Measurements from ENCODE around the genes PRIM1 and RDH16.

GRCh38 chr12:56526659-56527200, 5.1 kb downstream of the RBMS2 start:
- RRBS = no CpG with 5 or more reads among the region's 3 CpGs

DNA sequence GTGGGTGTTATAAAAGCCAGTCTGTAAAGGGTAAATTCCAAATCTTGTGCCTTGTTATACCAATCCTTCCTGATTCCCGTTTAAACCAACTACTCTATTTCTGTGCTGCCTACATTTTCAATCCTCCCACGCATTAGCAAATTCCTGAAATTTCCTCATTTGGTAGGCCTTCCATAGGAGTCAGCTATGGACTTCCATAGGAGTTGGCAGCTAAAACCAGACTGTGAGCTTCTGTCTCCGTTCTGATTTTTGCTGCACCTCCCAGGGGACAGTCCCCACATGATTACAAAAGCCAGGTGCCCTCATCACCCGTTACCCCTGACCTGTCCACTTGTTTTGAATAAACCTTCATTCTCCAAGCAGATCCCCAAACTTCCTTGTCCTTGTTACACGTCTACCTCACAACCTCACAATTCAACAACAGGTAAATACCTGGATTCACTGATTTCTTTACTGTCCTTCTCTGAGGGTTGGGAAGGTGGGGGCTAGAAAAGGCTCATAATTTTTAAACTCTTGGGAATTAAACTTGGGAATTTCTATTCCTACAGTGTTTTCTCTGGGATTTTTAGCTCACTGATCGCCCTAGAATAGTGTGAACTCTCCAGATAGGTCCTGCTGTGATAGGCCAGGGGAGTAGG, 35.6 kb downstream of the BAZ2A start:
- RRBS = no CpG with 5 or more reads among the region's 6 CpGs

DNA sequence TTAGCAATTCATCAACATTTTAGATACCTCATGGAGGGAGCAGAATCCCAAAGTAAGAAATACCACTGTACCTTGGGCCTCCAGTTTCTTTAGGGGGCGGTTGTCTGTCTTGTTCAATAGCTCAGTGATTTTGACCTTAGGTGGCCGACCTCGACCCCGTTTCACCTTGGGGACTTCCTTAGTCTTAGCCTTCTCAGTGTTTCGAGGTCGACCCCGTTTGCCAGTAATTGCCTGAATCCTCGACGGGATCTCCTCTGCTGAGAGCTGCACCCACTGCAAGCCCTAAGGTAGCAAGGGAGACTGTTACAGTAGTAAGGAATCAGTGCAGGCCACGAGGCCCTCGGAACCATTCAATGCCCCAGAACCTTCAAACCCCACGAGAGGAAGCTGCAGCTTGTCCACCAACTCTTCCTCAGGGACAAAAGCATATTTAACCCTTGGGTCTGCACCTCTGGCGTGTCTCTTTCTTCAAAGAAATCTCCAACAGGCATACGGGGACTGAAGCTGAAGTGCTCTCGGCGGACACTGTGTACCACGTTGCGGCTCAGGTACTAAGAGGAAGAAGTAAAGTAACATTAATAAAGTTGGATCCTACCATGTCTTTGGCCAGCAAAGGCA, 20.4 kb downstream of the BAZ2A start:
- RRBS = no CpG with 5 or more reads among the region's 18 CpGs

- RRBS = under 1% methylated on average over 8 of the region's 28 CpGs
Measured at GRCh38 chr12:56629455-56629906, 645 bp downstream of the BAZ2A start.

GRCh38 chr12:56636278-56637542, 6.6 kb upstream of the BAZ2A start:
- RRBS = no CpG with 5 or more reads among the region's 21 CpGs

DNA sequence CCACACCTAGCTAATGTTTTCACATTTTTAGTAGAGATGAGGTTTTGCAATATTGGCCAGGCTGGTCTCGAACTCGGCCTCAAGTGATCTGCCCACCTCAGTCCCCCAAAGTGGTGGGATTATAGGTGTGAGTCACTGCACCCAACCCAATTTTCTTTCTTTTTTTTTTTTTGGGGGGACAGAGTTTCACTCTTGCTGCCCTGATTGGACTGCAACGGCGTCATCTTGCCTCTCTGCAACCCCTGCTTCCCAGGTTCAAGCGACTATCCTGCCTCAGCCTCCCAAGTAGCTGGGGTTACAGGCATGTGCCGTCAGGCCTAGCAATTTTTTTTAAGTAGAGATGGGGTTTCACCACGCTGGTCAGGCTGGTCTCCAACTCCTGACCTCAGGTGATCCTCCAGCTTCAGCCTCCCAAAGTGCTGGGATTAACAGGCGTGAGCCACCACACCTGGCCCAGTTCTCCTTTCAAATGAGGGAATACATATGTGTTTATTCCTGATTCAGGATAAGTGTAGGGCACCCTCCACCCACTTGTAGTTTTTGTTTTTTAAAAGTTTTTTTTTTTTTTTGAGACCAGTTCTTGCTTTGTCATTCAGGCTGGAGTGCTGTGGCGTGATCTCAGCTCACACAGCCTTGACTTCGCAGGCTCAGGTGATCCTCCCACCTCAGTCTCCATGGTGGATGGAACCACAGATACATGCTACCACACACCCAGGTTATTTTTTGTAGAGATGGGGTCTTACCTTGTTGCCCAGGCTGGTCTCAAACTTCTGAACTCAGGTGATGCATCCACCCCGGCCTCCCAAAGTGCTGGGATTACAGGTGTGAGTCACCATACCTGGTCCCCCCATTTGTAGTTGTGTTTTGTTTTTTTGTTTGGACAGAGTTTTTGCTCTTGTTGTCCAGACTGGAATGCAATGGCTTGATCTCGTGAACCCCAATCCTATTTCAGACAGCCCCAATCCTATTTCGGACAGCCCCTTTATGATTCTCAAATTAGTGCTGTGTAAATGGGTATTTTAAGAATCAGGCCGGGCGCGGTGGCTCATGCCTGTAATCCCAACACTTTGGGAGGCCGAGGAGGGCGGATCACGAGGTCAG, 7.5 kb downstream of the PTGES3 start:
- RRBS = no CpG with 5 or more reads among the region's 19 CpGs

DNA sequence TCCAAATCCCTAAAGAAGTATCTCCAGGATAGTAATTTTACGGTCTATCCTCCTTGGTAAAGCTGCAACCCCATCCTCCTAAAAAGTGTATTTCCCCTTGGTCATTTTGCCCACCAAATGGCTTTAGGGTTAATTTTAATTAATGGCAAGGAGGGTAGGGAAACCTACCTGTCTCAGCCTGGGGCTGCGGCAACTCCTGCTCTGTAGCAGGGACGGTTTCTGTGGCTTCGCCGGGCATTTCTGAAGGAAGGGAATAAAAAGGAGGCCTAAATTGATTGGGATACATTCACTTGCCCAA, 866 bp downstream of the NACA start:
- RRBS = no CpG with 5 or more reads among the region's 5 CpGs

DNA sequence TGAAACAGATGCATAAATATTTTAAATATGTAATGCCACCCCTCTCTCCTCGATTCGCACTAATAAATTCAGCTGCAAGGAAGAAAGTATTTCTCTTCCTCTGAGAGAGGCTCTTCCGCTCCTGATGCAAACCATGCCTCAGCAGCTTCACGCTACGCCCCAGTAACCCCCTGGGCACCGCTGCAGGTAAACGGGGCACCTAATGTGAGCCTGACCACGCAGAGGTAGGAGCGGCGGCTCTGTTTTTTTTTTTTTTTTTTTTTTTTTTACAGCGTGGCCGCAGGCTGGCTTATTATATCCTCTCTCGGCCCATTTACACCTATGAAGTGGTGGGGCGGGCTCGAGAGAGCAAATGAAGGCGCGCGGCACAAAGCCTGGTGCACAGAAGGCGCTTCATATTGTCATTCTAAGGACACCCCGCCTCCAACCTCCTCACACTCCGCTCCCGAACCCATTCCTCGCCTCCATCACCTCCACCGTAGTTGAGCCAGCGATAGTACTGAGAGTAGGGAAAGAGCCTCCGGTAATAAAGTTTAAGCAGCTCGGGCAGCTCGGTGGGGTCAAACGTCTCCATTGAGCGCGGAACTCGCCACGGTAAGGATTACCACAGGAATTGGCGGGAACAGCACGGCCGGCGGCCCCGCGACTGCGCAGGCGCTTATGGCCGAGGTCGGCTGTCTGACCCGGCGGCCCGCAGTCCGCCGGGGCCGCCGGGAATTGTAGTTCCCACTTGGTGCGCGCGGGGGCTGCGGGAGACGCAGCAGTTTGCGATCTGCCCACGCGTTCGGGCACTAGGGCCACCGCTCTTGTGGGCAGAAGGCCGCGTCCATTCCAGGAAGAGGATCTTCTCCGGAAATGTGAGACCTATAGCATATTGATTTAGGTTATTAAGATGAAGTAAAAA, at the start of gene PRIM1:
PRIM1 (minus strand) TSS at position 599 of the 904 bp plus-strand sequence.
- RRBS = 2% methylated on average over 9 of the region's 63 CpGs

DNA sequence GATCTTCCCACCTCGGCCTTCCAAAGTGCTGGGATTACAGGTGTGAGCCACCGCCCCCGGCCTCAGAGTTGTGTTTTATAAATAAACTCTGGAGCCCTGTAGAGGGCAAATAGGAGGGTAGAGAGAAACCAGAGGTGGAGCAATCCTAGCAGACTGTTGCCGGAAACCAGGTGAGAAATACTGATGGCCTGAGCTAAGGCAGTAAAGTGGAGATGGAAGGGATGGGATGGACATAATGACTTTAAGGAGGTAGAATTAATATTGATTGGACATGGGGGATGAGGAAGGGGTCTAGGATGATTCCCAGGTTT, 2.6 kb upstream of the HSD17B6 start:
- RRBS = no CpG with 5 or more reads among the region's 4 CpGs

DNA sequence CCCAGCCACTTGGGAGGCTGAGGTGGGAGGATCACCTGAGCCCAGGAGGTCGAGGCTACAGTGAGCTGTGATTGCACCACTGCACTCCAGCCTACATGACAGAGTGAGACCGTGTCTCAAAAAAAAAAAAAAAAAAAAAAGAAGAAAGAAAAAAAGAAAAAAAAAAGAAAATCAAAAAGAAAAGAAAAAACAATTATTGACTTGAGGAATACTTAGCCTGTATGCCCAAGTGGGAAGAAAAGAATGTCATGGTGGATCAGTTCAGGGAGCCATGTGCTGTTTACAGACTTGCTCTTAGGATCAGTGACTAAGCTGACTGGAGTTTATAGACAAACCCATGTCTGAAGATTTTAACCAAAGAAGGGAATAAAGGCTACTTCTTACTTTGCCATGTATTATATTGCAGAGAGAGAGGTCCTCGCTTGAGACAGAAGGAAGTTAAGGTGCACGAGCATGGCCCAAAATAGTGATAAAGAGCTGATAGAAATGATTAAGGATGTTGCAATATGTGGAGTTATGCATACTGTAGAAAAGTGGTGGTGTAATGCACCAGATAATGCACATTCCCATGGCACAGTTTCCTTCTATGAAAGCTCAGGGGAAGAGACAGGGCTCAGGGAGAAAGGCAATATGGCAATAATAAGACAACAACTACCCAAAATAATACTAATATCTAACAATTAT, 969 bp downstream of the HSD17B6 start:
- RRBS = no CpG with 5 or more reads among the region's 4 CpGs

GRCh38 chr12:56932766-56933401, 1.3 kb downstream of the SDR9C7 start:
- RRBS = no CpG with 5 or more reads among the region's 2 CpGs

DNA sequence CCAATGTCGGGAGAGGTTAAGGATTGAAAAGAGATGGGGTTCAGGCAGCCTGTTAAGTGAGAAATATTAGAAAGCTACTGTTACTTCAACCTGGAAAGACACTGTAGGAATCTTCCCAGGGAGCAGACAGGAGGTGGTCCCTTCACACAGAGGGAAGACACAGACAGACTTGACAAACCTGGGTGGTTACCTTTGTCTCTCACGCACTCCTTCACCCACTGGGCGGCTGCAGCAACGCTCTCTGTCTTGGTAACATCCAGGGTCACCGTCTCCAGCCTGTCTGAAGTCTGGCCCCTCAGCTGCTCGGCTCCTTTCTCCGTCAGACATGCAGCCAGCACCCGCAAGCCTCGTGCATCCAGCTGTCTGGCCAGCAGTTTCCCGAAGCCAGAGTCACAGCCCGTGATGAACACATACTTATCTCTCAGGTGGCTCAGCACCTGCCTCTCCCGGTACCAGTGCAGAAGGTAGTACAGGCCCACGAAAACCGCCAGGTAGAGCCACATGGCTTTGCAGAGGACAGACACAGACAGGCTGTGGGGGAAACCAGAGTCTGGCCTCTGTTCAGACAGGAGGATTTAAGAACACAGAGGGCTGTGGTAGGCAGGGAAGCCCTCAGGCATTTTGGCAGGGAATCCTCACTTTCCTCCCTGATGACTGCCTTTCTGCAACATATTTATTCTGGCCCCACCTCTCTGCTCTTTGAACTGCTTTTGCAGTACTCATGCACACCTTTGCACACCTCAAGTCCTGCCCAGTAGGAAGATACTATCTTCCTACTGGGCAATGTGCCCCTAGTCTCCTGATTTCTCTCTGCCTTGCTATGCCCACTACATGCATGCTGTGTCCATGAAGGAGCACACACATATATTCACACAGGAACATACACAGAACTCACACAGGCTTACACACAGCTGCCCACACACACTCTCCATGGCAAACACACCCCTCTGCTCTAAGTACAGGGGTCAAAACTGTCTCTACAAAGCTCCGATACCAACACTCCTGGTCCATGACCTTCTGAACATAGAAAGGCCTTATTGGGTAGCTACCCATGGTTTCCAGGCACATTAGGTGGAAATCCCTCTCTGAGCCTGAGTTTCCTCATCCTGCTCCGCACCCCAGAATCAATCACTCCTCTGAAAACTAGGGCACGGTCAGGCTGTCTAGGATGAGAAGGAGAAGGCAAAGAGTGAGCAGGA, at the start of gene RDH16:
RDH16 (minus strand) TSS at position 649 of the 1,199 bp plus-strand sequence.
- RRBS = no CpG with 5 or more reads among the region's 17 CpGs

- RRBS = no CpG with 5 or more reads among the region's 38 CpGs
Measured at GRCh38 chr12:57077835-57078601, 573 bp downstream of the NEMP1 start.

DNA sequence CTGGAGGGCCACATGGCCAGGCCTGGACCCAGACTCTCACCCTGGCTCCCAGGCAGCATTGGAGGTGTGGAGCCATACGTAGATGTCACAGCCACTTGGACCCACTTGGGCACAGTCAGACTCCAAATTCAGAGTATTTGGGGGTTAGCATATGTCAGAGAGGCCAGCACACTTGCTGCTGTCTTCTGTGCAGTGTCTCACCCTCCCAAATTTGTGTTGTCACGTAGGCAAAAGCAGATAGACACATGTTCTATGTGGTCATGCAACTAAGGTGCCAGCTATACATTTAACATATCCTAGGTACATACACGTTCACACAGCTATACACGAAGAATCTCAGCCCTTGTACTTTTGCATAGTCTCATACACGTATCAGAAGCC, 6.7 kb downstream of the NAB2 start:
- RRBS = no CpG with 5 or more reads among the region's 5 CpGs

- RRBS = no CpG with 5 or more reads among the region's 7 CpGs
Measured at GRCh38 chr12:57095963-57096769, 7.3 kb downstream of the NAB2 start.

DNA sequence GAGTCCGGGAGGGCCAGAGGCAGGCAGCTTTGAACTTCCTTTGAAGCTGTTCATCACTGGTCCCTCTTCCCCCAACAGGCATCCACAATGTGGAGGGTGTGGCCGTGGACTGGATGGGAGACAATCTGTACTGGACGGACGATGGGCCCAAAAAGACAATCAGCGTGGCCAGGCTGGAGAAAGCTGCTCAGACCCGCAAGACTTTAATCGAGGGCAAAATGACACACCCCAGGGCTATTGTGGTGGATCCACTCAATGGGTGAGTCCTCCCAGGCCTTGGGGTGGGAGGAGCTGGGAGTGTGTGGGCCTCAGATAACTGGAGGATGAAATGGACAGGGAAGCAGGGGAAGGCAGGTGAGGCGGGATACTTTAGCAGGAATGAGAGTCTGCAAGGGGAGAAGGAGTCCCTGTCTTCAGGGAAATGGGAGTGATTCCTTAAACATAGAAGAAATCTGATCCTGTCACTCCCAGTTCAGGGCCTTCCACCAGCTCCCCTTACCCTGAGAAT, 31.5 kb downstream of the LRP1 start:
- RRBS = no CpG with 5 or more reads among the region's 8 CpGs

- RRBS = no CpG with 5 or more reads among the region's 12 CpGs
Measured at GRCh38 chr12:57193415-57193759, 23.2 kb upstream of the NXPH4 start.

GRCh38 chr12:57199621-57200123, 16.9 kb upstream of the NXPH4 start:
- RRBS = no CpG with 5 or more reads among the region's 9 CpGs

- RRBS = no CpG with 5 or more reads among the region's 4 CpGs
Measured at GRCh38 chr12:57205986-57206256, 10.7 kb upstream of the NXPH4 start.

DNA sequence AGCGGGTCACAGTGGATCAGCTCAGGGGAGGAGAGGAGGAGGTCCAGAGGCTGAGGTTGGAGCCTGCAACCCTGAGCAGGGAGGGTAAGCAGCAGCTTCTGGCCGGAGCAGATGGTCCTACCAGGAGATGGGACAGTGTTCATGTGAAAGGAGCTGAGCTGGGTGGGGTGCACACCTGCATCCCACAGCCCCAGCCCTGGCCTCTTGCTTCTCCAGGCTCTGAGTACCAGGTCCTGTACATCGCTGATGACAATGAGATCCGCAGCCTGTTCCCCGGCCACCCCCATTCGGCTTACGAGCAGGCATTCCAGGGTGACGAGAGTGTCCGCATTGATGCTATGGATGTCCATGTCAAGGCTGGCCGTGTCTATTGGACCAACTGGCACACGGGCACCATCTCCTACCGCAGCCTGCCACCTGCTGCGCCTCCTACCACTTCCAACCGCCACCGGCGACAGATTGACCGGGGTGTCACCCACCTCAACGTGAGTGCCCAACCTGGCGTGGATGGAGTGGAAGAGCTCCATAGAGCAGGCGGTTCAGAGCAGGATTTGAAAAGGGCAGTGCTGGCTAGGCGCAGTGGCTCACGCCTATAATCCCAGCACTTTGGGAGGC, 10.2 kb upstream of the NXPH4 start:
- RRBS = no CpG with 5 or more reads among the region's 22 CpGs

All from AG09319 (cell line).